Foreskin fibroblast (primary cell): ENCODE measurements around a stretch of chr9.

DNA sequence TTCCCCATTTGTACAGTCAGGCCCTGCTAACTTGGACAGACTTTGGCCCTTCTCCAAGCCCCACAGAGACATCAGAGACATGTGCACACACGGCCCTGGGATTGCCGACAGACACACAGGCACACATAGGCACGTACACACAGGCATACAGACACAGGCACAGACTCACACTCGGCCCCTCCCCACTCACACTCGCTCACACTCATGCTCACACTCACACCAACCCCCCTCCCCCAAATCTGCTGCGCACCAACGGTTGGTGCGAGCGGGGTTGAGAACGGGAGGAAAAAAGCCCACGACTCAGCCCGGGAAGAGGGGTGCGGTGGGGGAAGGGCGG is 133.0 kb downstream of the C9orf50 start:
- RRBS = 2% methylated on average over 3 of the region's 14 CpGs

DNA sequence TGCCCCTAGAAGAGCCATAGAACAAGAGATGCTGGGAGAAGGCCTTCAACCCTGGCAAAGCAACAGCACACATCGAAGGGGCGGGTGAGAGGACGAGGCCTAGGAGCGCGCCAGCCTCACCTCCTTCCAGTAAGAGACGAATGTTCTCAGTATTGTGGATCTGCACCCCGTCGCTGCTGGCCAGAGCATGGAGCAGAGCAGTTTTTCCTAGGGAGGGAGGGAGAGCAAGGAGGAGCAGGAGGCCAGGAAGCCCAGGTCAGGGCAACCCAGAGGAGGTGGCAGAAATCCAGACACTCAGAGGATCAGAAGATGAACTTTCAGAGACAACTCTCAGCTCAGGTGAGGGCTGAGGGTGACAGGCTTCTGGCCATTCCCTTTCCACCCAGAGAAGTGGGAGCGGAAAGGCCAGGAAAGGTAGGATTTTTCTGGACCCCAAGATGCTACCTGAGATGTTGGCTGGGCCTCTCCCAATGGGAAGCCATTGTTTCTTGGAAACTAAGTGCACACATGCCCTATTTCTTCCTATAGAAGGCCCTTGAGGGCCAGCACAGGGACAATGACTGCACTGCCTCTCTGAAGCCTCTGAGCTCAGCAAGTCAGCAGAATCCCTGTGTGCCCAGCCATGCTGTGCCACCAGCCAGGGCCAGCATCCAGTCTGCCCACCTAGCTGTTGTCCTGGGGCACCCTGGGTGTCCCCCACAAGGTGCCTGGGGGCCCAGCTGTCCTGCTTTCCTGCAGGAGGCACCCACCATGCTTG is 3.3 kb downstream of the ASB6 start:
- RRBS = no CpG with 5 or more reads among the region's 9 CpGs

GRCh38 chr9:129669007-129669557 is 3.6 kb downstream of the PRRX2 start:
- RRBS = no CpG with 5 or more reads among the region's 15 CpGs

DNA sequence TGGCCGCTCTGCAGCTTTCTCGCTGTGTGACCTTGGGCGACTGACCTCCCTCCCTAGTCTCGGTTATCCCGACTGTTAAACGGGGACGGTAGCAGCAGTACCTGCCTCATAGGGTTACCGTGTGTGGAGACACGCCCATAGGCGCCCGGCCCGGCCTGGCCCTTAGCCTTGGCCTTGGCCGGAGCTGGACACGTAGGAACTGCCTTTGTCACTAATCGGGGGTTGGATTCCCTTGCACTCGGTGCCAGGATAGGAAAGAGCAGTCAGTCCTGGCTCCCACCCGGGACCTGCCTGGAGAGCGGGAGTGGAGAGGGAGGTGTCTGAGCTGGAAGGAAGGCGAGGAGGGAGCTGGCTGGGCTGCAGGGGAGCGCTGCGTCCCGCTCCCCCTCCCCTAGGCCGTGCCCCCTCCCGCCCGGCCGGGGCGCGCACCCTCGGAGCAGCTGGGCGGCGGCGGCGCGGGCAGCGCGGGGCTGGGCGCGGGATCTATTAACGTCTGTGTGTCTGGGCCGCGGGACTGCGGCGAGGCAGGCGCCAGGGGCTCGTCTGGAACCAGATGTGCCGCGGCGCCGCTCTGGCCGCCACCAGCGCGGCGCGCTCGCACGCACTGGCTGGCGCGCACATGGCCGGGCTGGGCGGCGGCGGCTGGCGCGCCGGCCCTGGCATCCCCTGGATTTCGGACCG is 31.6 kb downstream of the PRRX2 start:
- RRBS = 1% methylated on average over 3 of the region's 67 CpGs

DNA sequence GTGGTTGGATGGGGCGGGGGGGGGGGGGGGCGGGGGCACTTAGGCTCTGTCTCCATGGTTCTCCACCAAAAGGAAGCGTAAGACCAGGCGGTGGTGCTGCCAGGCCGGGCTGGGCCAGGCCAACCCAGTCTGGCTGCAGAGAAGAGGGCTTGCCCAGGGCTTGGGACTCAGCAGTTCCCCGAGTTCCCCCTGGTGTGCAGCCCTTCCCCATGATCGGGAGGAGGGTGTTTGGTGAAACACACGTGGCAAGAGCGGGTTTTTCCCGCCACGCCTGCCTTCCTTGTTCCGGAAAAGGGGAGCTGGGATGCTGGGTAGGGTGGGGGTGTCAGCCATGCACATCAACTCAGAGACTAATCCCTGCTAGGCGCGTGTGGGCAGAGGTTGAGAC is 32.8 kb downstream of the PRRX2 start:
- RRBS = no CpG with 5 or more reads among the region's 14 CpGs

- RRBS = no CpG with 5 or more reads among the region's 12 CpGs
Observed at GRCh38 chr9:129703653-129704033, 38.2 kb downstream of the PRRX2 start.

DNA sequence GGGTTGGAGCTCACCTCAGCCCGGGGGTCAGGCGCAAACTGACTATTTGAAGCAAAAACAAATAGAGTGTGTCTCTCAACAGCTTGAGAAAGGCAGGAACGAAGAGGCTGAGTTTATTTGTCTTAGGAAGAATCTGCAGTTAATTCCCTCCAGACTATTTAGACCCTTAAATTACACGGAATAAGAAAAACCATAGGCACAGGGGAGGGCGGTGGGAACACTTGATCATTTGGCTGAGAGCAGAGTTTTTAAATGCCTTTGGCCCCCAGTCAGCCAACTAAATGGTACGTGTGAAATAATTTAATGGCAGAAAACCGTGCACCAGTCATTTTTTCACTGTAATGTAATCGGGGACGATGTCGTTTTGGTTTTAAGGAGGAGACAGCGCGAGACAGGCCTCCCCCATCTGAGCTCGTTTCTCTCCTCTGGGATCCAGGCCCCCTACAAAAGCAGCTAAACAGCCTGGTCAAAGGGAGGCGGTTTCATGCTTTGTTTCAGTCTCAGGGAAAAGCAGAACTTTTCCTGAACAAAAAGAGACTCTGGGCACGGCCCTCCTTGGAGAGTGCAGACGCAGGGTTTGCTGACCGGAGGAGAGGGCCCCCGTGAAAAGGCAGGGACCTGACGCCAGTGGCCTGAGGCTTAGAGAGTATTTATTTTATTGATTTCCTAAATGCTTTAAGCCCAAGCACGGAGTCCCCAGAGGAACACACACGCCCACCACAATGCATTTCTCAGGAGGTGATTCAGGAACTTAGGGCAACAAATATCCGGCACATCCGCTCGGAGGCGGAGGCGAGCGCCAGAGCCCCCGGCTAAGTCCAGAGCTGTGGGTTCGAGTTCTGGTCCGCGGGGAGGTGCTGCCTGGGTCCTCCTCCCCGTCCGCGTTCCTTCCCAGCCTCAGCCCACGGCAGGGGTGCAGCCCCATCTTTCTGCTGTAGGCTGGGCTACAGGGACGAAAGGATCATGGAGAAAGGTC is 40.3 kb downstream of the PTGES start:
- RRBS = 3% methylated on average over 7 of the region's 36 CpGs

DNA sequence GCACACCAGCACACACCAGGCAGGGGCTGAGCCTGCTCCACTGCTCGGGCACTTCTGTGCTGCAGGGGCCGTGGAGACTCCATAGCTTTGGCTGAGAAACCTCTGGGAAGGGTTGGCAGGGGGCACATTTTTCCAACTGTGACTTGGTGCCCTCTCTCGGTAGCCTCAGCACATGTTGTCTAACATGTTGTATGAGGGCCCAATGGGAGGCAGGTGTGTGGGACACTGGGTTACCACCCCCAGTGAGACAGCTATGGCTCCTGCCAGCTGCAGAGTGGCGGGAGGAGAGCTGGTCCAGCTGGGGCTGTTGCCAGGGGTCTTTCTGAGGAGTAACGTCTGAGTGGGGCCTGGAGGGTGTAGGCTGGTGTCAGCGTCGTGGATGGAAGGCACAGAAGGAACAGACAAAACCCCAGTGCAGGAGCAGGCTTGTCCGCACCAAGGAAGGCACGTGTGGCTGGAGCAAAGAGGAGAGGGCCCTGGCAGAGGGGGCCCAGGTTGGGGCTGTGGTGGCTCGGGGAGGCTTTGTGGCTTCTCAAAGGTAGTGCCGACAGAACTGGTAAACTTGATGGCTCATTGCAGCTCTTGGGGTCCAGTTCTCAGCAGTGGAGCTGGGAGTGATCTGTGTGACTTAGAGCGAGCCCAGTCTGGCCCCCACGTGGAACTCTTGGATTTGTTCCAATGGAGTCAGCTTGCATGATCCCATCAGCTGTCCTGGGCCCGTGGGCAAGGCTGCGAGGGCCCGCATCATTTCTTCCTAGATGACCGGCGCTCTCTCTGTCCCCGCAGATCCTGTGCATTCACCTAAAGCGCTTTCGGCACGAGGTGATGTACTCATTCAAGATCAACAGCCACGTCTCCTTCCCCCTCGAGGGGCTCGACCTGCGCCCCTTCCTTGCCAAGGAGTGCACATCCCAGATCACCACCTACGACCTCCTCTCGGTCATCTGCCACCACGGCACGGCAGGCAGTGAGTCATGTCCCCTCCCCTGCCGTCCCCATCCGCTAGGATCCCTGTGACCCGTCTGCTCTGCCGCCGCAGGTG is 38.9 kb downstream of the USP20 start:
- RRBS = no CpG with 5 or more reads among the region's 35 CpGs

DNA sequence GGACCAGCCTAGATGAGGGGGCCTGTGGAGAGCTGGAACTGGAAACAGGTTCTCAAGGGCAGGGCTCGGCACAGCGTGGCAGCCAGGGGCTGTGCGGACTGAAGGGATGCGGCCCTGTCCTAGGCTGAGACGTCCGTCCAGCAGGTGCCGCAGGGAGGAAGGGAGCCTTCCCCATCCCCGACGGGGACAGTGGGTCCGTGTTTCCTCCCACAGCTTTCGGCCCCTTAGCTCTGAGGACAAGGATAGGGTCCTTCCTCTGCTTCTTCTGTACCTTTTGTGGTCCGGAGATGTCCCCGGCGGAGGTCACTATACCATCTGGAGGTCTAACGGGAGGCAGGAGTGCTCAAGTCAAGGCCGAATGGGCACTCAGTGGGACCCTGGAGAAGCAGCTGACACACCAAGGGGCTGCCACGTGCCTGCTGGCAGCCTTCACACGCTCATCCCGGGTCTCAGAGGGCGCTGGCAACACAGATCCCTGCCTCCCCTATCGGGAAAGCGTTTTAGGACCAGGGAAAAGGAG is 49.9 kb downstream of the USP20 start:
- RRBS = no CpG with 5 or more reads among the region's 22 CpGs

DNA sequence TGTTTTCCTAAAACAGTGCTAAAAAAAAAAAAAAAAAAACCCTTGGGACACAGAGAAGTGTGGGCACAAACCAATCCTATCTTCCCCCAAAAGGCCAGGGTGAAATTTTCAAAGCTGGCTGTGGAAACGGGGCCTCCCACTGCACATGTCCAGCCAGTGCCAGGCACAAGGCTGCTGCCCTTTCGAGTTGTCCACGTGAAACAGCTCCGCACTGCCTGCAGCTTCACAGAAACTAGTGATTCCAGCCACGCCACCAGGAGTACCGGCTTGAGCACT is 51.2 kb downstream of the USP20 start:
- RRBS = no CpG with 5 or more reads among the region's 6 CpGs

GRCh38 chr9:129887746-129888332 is 52.6 kb downstream of the USP20 start:
- RRBS = 88% methylated on average over 2 of the region's 18 CpGs

GRCh38 chr9:129908749-129909167 is 73.5 kb downstream of the USP20 start:
- RRBS = no CpG with 5 or more reads among the region's 5 CpGs

DNA sequence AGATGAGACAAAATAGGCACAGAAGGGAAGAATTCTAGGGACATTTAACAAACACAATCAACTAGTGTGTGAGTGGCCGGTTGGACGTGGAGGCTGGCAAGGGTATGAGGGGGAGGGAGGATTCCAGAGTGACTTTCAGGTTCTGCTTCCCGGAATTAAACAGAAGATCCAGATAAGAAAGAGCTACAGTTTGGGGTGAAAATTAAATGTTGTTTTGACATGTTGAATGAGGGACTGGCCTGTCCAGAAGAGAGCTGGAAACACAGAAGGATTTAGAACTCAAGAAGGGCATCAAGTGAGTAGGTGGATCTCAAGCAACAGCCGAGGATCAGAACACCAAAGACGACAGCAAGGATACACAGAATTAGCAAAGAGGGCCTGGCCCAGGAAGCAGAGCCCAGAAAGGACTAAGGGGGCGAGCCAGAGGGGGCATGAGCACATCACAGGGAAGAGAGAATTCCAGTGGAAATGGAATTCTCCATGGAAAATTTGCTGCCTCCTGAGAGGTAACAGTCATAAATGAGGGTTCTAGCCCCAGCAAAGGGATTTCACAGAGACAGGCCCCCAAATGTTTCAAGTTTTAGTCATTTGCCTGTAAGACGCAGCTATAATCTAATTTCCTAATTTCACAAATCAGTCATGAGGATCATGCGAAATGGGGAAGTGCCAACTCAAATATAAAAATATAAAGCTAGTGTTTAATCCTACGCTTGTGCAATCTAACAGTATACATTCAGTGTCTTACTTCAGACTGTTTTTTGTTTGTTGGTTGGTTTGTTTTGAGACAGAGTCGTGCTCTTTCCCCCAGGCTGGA is 46.8 kb downstream of the FNBP1 start:
- RRBS = 58% methylated on average over 3 of the region's 10 CpGs

DNA sequence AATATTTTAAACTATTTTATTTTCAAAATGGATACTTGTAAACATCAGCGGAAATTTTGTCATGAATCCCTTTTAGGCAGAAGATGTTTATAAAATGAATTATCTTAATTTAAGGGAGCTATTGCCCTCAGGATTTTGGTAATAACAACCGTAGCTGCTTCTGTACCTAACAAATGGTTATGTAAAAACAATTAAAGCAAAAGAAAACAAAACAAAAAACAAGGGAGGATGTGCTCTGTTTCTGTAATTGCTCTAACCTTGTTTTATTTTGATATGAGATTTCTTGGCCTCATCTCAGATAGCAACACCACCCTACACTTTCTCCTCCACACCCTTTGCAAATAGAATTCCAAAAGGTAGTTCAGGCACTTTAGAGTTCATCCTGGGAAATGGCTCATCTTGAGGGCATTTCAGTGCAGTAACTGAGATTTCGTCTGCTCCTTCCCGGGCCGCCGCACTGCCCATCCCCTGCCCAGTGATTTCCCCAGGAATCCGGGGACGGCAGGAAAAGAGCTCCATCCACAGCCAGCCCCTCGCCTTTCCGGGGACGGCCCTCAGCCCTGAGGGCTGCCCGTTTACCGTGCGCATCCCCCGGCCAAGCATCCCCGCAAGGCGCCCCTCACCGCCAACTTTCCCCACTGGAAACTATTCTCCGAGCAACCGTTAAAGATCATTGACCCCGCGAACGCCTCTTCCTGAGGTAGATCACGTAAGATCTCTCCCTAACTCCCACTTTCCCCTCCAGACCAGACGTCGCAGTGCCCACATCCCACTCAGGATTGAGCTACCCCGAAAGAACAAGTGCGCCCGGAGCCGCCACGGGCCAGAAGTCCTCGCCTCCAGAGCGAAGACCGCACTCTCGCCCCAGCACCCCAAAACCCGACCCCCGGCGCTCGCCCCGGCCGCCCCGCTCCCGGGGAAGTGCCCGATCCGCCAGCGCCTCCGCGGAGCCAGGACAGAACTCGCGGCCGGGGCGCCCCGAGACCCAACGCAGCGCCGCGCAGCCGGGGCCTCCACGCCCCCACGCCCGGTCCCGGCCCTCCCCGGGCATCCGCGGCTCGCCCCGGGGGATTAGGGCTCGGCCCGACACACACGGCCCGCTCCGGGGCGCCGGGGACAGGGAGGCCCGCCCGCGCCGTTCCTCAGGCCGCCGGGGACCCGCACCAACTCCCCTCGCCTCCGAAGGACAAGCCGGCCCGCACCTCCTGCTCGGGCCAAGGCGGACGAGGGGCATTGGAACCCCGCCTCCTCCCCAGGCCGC is 989 bp downstream of the FNBP1 start:
- RRBS = 1% methylated on average over 48 of the region's 90 CpGs

GRCh38 chr9:130043930-130044246 is 899 bp upstream of the FNBP1 start:
- RRBS = 2% methylated on average over 2 of the region's 11 CpGs

- RRBS = 98% methylated on average over 5 of the region's 13 CpGs
Observed at GRCh38 chr9:130140505-130141127, 31.6 kb upstream of the NCS1 start.

DNA sequence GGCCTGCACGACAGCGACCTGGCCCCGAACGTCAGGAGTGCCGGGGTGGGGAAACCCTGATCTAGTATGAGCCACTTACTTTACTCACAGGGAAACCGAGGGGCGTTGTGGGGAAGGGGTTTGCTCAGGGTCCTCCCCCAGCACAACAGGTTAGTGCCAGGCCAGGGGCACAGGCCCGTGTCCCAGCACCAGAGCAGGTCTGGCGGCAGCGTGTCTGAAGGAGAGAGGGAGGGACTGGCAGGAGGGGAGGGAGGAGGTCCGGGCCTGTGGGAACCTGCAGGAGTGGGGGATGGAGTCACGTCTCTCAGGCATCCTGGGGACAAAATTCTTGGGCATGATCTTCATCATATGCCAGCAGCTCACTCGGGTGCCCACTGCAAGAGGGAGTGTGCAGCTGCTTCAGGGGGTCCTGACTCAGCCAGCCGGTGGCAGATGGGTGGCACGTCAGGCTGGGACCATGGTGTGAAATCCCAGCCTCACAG is 40.3 kb downstream of the NCS1 start:
- RRBS = no CpG with 5 or more reads among the region's 15 CpGs

DNA sequence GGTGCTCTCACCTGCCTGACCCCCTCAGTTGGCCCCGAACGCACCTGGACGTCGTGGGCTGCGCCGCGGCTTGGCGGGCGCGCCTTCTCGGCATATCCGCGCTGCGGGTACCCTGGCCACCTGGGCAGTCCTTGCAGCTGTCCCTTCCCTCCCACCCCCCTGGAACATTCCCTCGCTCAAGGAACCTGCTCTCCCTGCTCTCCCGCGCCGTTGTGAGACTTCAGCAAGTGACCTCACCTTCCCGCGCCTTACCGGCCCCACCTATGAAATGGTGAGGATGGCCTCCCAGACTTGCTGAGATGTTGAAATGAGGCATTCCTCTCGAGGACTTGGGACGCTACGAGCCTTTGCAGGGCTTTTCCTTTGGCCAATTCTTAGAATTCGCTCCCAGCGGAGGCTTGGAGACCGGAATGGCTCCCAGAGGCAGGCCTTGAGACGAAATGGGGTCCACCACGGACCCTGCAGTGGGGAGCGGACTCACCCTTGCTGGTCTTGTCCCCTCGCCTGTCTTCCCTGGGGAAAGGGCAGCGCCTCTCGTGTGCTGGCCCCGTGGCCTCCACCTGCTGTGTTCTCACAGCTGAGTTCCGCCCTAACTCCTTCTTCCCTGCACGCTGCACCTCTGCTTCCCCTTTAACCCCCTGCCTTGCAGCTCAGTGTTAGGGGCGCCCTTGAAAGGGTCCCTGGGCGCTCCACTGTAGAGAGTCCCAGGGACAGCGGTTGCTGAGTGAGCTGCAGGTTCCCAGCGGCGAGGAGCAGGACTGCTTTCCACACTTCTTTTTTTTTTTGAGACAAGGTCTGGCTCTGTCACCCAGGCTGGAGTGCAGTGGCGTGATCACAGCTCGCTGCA is 842 bp downstream of the HMCN2 start:
- RRBS = no CpG with 5 or more reads among the region's 43 CpGs

- RRBS = no CpG with 5 or more reads among the region's 13 CpGs
Observed at GRCh38 chr9:130290097-130290746, 24.7 kb downstream of the HMCN2 start.

DNA sequence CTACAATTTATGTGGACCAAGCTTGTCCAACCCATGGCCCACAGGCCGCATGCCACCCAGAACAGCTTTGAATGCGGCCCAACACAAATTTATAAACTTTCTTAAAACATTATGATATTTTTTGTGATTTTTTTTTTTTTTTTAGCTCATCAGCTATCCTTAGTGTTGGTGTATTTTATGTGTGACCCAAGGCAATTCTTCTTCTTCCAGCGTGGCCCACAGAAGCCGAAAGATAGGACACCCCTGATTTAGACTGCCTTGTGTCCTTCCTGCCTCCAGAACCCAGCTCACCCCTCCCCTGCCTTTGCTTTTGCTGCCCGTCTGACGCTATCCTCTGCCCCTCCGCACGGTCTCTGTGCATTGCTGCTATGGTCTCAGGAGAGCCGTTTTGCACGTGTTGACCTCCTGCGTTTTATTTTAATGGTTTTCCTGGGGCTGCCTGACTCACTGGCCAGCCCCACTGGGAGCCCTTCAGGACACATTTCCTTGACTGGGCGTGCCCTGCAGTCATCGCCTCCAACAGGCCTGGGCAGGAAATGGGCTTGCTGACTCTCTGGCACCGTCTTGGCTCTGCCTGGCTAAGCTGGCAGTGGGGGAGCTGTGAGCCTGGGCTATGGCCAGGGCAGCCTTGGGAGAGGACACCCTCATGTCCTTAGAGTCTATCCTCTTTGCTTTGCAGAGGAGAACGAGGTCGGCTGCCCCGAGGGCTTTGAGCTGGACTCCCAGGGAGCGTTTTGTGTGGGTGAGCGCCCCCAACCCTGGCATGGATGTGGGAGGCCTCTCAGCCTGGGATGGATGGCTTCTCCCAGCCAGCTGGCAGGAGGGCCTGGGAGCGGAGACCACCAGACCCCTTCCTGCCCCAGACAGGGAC is 17.9 kb upstream of the ASS1 start:
- RRBS = no CpG with 5 or more reads among the region's 20 CpGs